Measurements from ENCODE around the genes SLC6A15 and MGAT4C.

DNA sequence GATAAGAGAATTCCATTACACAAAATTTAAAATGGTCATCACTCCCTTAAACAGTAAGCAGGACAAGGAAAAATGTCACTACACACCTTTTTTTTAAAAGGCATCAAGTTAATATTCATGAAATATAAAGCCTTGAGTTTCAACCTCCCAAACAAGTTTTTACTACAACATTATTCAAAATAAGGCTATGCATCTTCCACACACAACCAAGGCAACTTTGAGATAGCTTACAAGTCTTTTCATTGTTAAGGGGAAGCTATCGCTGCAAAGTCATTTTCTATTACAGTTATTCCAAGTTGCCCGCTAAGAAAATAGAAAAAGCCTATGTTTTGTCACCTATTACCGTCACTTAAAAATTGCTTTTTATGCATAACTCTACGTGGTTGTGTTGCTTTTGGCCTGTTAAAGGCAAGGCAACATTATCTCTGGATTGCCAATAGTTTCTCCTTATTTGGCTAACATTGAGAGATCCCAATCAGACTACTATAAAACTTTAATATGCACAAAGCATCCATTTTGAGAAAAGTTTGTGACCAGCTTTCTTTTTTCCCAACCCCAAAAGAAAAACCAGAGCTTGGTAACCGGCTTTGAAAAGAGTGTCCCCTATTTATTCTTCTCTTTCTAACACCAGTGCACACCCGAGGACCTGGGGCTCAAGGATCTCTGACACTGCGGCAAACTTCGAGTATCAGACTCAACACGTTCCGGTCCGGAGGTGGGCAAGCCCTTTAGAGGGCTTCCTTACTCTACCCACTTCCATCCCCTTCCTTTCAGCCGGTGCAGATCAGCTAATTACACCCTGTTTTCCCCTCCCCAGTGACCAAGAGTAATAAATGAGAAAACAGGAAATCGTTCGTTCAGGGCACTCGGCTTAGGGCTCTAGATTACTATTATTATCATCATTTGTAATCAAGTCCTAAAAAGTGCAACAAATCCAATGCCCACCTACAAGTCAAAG is 1.3 kb downstream of the PPP1R12A start:
- RRBS, result 0% methylated on average over 1 of the region's 15 CpGs

GRCh38 chr12:80702722-80703458 is 4.5 kb upstream of the MYF6 start:
- RRBS, result no CpG with 5 or more reads among the region's 14 CpGs

GRCh38 chr12:80821464-80822141 is 104.9 kb downstream of the MYF5 start:
- RRBS, result no CpG with 5 or more reads among the region's 7 CpGs

GRCh38 chr12:80917573-80918104 is 20.1 kb downstream of the LIN7A start:
- RRBS, result no CpG with 5 or more reads among the region's 3 CpGs

- RRBS, result no CpG with 5 or more reads among the region's 4 CpGs
Measured at GRCh38 chr12:81086233-81086829, 8.5 kb downstream of the ACSS3 start.

GRCh38 chr12:81758158-81759023 is 759 bp downstream of the PPFIA2 start:
- RRBS, result 17% methylated on average over 12 of the region's 43 CpGs

DNA sequence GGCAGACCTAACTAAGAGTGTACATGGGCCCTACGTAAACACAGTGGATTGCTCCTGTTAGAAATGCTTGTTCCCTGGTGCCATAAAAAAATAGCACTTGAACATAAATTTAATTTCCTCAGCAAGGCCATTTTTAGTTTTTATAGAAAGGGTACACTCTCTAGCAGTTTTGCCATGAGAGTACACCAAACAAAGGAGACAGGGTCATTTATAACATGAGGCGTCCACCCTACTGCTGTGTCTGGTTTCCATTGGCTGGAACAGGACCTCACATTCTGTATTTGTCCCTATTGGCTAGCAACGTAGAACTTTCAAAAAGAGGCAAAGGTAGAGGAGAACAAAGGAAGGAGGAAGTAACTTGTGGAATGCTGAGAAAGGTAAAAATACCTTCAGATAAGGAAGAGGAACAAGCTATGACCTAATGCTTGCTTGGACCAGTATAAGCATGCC is 118.1 kb downstream of the TMTC2 start:
- RRBS, result no CpG with 5 or more reads among the region's 3 CpGs

DNA sequence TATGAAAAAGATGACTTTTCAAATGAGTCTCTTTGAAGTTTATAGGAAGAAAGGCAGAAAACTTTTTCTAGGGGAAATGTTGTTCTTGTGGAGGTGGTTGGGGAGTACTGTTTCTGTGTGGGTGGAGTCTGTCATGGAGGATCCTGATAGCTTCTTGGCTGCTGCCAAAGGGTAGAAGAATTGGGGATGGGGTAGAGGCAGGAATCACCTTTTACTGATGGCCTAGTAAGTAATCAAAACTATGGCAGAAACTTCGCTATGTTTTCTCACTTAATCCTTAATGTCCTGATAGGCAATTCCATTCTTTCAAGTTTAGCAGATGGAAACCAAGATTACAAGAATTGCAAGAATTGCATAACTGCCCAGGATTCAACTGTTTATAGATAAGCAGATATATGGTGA is 463.8 kb downstream of the TMTC2 start:
- RRBS, result no CpG with 5 or more reads among the region's 1 CpG

GRCh38 chr12:84911057-84911602 is 1.5 kb downstream of the SLC6A15 start:
- RRBS, result no CpG with 5 or more reads among the region's 20 CpGs

DNA sequence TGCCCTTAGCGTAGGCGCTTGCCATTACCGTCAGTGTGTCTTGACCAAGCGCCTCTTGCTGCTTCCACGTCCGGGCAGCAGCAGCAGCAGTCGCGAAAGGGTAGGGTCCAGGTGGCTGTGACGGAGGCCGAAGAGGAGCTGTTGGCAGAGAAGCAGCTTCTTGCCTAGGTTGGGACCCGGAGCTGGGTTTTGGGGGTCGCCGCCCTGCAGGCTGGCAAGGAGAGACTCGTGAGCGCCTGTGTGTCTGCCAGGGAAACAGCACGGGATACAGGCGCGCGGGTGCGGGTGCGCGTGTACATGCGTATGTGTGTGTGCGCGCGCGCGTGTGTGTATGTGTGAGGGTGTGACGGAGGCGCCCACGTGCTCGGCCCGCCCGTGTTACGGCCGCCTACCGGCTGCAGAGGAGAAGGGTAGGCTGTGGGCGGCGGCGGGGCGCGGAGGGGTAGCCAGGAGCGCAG is at the start of gene SLC6A15:
Gene SLC6A15 (minus strand): TSS at position 305 of the 458 bp plus-strand sequence.
- RRBS, result 86% methylated on average over 3 of the region's 43 CpGs

GRCh38 chr12:84913116-84913825 is 672 bp upstream of the SLC6A15 start:
- RRBS, result no CpG with 5 or more reads among the region's 17 CpGs

- RRBS, result 75% methylated on average over 11 of the region's 19 CpGs
Measured at GRCh38 chr12:85278366-85278697, 1.7 kb upstream of the ALX1 start.

DNA sequence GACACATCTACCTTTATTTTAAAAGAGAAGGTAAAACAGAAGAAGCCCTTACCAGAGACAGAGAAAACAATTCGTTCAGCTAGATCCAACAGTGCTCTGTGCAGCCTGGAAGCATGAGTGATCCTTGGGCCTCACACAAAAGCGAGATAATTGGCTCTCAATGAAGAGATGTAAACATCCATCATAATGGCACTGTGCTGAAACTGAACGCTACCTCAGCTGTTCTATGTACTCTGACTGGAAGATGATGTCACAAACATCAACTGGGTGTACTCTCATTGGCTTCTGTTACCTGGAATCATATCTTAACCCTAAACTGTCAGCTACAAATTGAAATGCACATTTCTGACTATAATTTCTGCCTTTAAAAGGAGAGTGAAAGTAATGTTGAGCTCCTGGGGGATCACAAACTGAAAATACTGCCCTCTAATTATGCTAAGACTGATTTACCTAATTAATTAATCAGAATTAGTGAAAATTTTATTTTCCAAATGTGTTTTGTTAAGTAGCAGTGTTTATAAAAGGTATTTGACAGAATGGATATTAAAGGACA is at the start of gene MGAT4C:
Gene MGAT4C (minus strand): TSS at position 205 of the 553 bp plus-strand sequence.
- RRBS, result no CpG with 5 or more reads among the region's 3 CpGs

GRCh38 chr12:86261529-86261926 is 5.3 kb upstream of the MGAT4C start:
- RRBS, result no CpG with 5 or more reads among the region's 2 CpGs

- RRBS, result no CpG with 5 or more reads among the region's 9 CpGs
Measured at GRCh38 chr12:88036251-88037159, 1.2 kb downstream of the C12orf29 start.

GRCh38 chr12:88299718-88300269 is 157.7 kb downstream of the TMTC3 start:
- RRBS, result no CpG with 5 or more reads among the region's 3 CpGs

GRCh38 chr12:89166411-89167074 is 185.8 kb downstream of the DUSP6 start:
- RRBS, result no CpG with 5 or more reads among the region's 2 CpGs

- RRBS, result no CpG with 5 or more reads among the region's 5 CpGs
Measured at GRCh38 chr12:89208563-89209139, 143.7 kb downstream of the DUSP6 start.

DNA sequence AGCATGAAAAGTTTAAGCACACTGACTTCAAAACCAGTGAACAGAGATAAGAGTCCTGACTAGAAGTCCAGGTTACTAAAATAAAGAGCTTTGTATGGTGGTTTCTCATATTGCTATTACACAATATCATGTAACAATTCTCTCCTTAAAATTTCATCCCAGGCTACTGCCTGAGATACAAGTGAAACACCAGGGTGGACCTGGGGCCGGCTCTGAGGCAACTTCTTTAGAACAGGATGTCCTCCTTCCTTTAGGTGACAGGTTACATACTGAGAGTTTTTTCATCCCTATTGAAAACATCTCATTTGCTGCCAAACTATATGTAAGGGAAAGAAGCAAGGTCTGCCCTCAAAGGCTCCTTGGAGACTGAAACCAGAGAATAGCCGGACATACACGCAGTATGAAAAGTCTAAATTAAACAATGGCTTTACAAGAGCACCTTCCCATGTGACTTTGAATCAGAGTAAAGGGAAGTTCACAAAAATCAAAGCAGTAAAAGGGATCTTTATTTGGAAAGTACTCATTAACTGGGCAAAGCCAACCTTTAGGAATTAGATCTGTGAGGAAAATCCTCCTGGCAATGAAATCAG is 139.9 kb downstream of the DUSP6 start:
- RRBS, result no CpG with 5 or more reads among the region's 3 CpGs

- RRBS, result no CpG with 5 or more reads among the region's 4 CpGs
Measured at GRCh38 chr12:89344830-89345430, 7.4 kb downstream of the DUSP6 start.